IMR-90 (cell line): ENCODE measurements around the genes SUSD5, PDCD6IP and EPM2AIP1.

DNA sequence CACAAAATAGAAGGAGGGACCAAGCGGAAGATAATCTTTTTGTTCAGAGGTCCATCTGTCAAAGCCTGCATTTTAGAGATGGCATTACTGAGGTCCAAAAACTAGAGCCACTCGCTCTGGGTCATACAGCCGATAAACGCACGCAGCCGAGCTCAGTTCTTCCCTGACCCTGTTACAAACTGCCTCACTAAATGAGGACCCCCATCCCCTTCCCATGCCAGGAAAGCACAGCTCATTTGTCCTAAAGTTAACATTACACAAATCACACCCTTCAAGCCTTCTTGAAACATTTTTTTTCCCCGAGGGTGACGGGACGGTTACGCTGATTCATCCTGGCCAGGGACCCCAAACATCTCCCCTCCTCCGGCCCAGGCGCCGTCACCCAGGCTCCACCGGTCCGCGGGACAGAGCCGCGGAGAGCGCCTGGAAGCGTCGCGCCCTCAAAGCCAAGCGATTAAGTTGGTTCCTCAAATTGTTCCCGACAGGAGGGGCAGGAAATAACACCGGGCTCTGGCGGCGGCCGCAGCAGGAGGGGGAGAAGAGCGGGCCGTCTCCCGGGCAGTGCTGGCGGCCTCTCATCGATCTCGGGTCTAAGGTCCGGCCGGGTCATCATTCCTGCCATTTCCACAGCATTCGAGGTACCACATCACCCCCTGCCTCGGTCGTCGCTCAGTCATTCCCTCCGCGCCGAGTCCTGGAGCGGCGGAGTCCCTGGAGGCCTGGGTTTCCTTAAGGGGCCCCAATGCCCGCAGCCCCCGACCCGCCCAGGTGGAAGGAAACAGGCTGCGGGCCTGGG, 650 bp upstream of the CMTM8 start:
- RRBS, result 6% methylated on average over 17 of the region's 49 CpGs
CAGE:
- cytosol, long polyA plus RNA, result no peak
- long polyA plus RNA, result no peak
- nucleus, long polyA plus RNA, result no peak

DNA sequence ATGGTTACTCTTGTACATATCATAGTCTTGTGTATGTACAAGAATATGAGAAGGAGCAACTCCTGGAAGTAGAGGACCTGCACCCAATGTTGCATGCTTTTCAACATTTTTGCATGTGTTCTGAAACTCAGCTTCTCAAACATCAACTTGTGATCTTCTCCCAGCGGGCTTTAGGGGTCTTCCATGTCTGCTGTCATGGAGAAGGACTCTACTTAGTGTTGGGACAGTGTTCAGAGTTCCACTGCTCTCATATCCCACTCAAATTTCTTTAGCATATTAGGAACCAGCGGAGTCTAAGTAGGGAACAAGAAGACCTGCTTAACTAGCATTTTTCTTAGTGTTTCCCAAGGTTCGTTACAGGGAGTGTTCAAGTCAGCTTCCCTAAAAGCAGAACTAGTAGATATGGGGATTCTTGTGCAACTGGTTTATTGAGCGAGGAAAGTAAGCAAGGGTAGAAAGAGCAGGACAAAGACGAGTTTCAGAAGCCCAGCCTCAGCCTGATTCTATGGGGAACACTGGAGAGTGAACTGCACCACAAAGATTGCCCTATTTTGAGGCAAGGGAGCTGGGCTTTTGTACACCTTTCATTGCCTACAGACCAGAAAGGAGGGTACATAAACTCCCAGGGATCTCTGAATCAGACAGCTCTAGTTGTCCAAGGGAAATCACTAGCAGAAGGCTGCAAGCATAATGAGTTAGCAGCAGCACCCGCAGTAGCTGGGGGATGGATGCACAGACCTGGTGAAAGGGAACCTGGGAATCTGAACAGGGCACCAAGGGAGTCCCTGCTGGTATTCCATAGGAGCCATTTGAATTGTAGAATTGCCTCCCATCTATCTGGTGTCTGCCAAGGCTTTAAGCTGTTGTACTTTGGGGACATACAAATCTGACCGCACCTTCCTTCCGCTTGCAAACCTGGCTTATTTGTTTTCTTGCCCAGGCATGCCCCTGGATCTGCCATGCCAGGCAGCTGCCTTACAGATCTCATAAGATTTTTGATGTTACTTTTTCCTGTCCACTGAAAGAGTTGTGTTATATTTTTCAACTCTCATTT, 15.0 kb downstream of the CMTM7 start:
- RRBS, result no CpG with 5 or more reads among the region's 8 CpGs
CAGE:
- cytosol, long polyA plus RNA, result no peak
- long polyA plus RNA, result no peak
- nucleus, long polyA plus RNA, result no peak

DNA sequence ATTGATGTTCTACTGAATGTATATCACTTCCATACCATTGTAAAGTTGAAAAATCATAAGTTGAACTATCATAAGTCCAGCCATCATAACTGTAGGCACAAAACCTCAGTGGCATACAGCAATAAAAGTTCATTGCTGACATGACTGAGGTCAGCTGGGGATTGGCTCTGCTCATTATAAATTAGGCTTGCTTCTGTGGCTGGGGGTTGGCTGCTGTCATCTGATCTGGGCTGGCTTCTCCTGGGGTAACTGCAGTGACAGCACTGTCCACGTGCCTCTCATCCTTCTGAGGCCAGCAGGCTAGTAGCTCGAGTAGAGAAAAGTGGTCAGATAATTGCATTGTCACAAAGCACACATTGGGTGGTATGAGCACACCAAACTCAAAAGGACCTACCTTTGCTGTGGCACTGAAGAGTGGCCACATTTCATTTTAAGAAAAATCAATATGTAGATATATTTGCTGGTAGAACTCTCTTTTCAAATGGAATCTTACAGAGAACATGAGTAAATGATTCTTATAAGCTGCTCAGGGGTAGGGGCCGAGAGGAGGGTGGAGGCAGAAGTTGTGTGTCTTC, 31.3 kb downstream of the CMTM7 start:
- RRBS, result no CpG with 5 or more reads among the region's 3 CpGs
CAGE:
- cytosol, long polyA plus RNA, result no peak
- long polyA plus RNA, result no peak
- nucleus, long polyA plus RNA, result no peak

DNA sequence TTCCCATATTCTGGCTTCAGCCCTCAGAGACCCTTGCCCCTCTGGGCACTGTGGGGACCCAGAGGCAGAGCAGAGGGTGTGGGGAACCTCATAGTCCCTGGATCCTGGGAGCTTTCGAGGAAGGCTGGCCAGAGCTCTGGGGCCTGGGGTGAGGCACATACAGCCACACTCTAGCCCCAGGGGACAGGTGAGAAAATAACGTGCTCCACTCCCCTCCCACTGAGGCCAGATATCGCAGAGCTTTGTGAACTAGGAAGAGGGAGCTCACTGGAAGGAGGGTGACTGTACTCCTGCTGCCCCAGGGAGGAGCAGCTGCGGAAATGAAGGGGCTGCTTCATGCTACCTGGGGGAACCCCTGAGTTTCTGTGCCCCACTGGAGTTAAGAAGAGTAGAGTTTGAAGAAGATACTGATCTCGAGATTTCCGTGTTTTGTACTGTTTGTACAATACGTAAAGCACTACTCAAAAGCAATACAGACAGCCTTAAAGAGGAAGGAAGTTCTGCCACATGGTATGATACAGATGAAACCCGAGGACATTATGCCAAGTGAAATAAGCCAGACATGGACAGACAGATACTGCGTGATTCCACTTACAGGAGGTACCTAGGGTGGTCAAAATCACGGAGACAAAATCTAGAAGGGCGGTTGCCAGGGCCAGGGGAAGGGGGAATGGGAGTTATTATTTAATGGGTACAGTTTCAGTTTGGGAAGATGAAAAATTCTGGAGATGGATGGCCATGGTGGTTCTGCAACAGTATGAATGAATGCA, 44.6 kb downstream of the CMTM6 start:
- RRBS, result no CpG with 5 or more reads among the region's 11 CpGs
CAGE:
- cytosol, long polyA plus RNA, result no peak
- long polyA plus RNA, result no peak
- nucleus, long polyA plus RNA, result no peak

DNA sequence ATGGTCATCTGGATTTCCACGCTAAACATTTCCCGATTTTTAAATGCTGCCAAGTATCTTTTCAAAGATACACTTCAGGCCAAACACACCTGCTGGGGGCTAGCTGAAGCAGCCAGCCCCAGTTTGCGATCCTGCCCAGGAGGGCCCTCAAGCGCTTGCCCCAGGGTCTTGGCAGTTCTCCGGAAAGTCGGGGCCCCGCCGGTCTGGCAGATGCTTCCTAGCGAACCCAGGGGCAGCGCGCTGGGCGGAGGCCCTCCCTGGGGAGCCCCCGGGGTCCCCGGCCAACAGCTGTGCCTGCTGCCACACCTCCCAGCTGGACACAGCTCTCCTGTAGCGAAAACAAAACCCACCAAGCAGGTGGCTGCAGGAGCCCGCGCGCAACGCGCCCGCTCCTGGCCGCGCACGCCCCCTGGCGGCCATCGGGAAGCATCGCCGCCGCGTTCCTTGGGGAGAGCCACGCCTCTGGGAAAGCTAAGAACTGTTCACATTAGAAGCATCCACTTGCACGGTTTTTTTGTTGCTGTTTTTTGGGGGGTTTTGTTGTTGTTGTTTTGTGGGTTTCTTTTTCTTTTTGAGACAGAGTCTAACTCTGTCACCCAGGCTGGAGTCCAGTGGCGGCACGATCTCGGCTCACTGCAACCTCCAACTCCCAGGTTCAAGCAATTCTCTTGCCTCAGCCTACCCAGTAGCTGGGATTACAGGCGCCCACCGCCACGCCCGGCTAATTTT, 34.9 kb downstream of the CMTM6 start:
- RRBS, result 26% methylated on average over 6 of the region's 39 CpGs
CAGE:
- cytosol, long polyA plus RNA, result no peak
- long polyA plus RNA, result no peak
- nucleus, long polyA plus RNA, result no peak

GRCh38 chr3:32816953-32817603, 719 bp upstream of the TRIM71 start:
- RRBS, result 4% methylated on average over 24 of the region's 84 CpGs
CAGE:
- cytosol, long polyA plus RNA, result no peak
- long polyA plus RNA, result no peak
- nucleus, long polyA plus RNA, result no peak

DNA sequence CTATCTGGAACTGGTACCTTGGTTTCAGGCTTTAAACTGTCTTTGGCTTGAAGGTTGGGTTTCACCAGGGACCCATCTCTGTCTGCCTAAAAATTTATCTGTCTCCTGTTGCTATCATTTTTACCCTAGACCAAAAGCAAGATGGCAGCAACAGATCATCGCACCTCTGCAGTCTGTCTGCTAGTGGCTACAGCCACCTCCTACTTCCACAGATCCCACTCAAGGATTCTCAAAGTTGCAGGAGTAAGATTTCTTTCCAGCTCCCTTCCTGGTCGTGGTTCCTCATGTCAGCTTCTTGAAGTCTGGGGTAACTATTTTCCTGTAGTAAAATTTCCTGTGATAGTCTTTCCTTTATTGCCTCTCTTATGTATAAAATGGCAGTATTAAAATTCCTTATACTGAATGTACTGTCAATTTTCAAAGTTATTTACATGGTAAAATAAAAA, 33.4 kb upstream of the CCR4 start:
- RRBS, result no CpG with 5 or more reads among the region's 2 CpGs
CAGE:
- cytosol, long polyA plus RNA, result no peak
- long polyA plus RNA, result no peak
- nucleus, long polyA plus RNA, result no peak

DNA sequence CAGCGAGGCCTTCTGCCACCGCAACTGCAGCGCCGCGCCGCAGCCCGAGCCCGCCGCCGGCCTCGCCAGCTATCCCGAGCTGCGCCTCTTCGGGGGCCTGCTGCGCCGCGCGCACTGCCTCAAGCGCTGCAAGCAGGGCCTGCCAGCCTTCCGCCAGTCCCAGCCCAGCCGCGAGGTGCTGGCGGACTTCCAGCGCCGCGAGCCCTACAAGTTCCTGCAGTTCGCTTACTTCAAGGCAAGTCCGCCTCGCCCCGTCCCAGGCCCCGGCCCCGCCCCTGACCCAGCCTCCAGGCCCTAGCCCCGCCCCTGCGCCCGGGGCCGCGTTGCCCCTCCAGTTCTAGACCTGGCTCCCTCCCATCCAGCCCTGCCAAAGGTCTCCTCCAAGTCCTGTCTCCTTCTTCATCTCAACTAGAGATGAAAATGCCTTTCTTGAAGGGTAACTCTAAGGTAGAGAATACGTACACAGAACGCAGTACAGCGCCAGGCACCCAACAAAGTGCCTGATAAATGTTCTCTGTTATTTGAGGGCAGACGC, 567 bp downstream of the CRTAP start:
- RRBS, result 2% methylated on average over 5 of the region's 41 CpGs
CAGE:
- cytosol, long polyA plus RNA, result no peak
- long polyA plus RNA, result no peak
- nucleus, long polyA plus RNA, result no peak

DNA sequence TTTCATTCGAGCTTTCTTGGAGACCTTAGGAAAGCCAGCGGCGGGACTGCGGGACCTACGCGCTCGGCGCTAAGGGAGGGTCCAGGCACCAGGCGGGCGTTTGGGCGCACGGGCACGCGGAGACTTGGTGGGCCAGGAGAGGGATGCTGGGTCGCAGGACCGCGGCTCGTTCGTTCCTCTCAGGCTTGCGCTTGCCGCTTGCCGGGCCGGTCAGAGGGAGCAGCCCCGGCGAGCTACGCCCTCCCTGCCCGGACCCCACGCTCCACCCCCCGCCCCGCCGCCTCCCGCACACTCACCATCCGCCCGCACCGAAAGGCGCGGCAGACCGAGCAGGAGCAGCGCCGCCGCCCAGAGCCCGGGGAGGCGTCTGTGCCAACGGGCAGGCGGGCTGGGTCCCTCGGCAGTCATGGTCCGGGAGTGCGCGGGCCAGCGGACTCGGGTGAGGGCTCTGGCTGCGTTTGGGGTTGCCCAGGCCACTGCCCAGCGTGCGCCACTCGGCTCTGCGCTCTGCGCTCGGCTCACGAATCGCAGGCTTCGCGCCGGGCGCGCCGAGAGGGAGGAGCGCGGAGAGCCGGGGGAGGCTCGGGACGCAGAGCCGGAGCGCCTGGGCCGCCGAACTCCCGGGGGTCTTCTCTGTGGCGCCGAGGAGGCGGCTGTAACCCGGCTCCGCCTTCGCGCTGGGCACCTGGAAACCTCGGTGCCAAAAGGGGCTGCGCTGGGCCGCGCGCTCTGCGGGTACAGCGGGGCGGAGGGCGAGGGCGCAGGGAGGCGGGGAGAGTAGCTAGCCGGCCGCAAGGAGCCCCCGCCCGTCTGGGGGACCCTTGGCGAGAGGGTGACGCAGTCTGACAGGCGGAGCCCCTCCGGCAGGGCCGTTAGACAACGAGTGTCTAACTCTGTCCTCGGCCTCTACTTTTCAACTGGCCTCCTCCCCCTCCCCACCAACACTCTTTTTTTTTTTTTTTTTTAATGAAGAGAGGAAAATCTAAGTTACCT, at the start of gene SUSD5:
SUSD5 (minus strand) TSS at position 421 of the 993 bp plus-strand sequence.
- RRBS, result 2% methylated on average over 22 of the region's 105 CpGs
CAGE:
- cytosol, long polyA plus RNA, result no peak
- long polyA plus RNA, result no peak
- nucleus, long polyA plus RNA, result no peak

GRCh38 chr3:33412383-33413087, 27.7 kb downstream of the UBP1 start:
- RRBS, result no CpG with 5 or more reads among the region's 9 CpGs
CAGE:
- cytosol, long polyA plus RNA, result no peak
- long polyA plus RNA, result no peak
- nucleus, long polyA plus RNA, result no peak

DNA sequence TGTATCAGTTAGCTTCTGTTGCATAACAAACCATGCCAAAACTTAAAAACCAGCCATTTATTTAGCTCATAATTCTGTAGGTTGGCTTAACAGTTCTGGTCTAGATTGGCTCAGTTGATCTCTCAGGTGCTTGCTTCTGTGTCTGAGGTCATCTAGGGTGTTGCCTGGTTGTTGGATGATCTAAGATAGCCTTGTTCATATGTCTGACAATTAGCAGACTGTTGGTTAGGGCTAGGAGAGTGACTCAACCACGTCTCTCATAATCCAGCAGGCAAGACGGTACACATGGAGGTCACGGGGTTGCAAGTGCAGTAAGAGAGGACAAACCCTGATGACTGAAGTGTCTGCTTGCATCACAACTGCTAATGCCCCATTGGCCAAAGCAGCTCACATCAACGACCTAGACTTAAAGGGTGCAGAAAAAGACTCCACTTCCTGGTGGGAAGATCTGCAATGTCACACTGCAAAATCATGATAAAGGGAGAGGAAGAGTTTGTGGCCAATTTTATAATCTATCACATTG, 6.8 kb upstream of the PDCD6IP start:
- RRBS, result no CpG with 5 or more reads among the region's 4 CpGs
CAGE:
- cytosol, long polyA plus RNA, result no peak
- long polyA plus RNA, result no peak
- nucleus, long polyA plus RNA, result no peak

GRCh38 chr3:33797848-33798719, at the start of gene PDCD6IP:
Gene PDCD6IP, plus strand, starts transcription at chr3:33798630.
- RRBS, result no CpG with 5 or more reads among the region's 39 CpGs
CAGE:
- cytosol, long polyA plus RNA, result start-site peak on the plus strand at chr3:33798582-33798658, 3,100 and 4,923 reads in 2 replicates
- long polyA plus RNA, result start-site peak on the plus strand at chr3:33798582-33798655, 2,745 and 4,489 reads in 2 replicates
- nucleus, long polyA plus RNA, result start-site peak on the plus strand at chr3:33798582-33798655, 6,458 and 3,956 reads in 2 replicates

- RRBS, result no CpG with 5 or more reads among the region's 2 CpGs
CAGE:
- cytosol, long polyA plus RNA, result no peak
- long polyA plus RNA, result no peak
- nucleus, long polyA plus RNA, result no peak
Measured at GRCh38 chr3:33925461-33925819, 127.0 kb downstream of the PDCD6IP start.

GRCh38 chr3:35664362-35665032, 25.2 kb downstream of the ARPP21 start:
- RRBS, result 12% methylated on average over 5 of the region's 16 CpGs
CAGE:
- cytosol, long polyA plus RNA, result no peak
- long polyA plus RNA, result no peak
- nucleus, long polyA plus RNA, result no peak

GRCh38 chr3:36453709-36454232, 73.5 kb downstream of the STAC start:
- RRBS, result no CpG with 5 or more reads among the region's 11 CpGs
CAGE:
- cytosol, long polyA plus RNA, result no peak
- long polyA plus RNA, result no peak
- nucleus, long polyA plus RNA, result no peak

GRCh38 chr3:36787172-36787657, 22.9 kb upstream of the DCLK3 start:
- RRBS, result no CpG with 5 or more reads among the region's 2 CpGs
CAGE:
- cytosol, long polyA plus RNA, result no peak
- long polyA plus RNA, result no peak
- nucleus, long polyA plus RNA, result no peak

- RRBS, result no CpG with 5 or more reads among the region's 16 CpGs
CAGE:
- cytosol, long polyA plus RNA, result no peak
- long polyA plus RNA, result no peak
- nucleus, long polyA plus RNA, result no peak
Measured at GRCh38 chr3:36831106-36831758, 66.9 kb upstream of the DCLK3 start.

DNA sequence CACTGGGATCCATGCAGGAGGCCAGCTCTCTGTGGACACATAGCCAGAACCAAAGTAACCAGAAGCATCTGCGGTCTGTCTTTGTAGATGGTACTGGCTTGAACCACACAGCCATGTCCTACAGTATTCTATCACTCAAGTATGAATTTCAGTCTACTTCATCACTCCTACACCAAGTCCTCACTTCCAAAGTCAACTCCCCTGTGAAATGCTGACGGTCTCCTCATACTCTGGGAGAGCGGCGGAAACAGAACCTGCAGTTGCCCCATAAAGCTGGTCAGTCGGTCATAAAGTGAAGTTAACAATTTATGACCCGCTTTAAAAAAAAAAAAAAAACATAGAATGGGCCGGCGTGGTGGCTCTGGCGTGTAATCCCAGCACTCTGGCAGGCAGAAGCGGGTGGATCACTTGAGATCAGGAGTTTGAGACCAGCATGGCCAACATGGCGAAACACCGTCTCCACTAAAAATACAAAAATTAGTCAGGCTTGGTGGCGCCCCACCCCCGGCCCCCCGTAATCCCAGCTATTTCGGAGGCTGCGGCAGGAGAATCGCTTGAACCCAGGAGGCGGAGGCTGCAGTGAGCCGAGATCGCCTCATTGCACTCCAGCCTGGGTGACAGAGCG, 2.2 kb downstream of the TRANK1 start:
- RRBS, result no CpG with 5 or more reads among the region's 22 CpGs
CAGE:
- cytosol, long polyA plus RNA, result no peak
- long polyA plus RNA, result no peak
- nucleus, long polyA plus RNA, result no peak

GRCh38 chr3:36992596-36993314, at the start of gene EPM2AIP1:
Gene EPM2AIP1, minus strand, starts transcription at chr3:36993131.
- RRBS, result 0% methylated on average over 2 of the region's 55 CpGs
CAGE:
- cytosol, long polyA plus RNA, result no peak
- long polyA plus RNA, result no peak
- nucleus, long polyA plus RNA, result no peak

- RRBS, result no CpG with 5 or more reads among the region's 5 CpGs
CAGE:
- cytosol, long polyA plus RNA, result no peak
- long polyA plus RNA, result no peak
- nucleus, long polyA plus RNA, result no peak
Measured at GRCh38 chr3:37015584-37016091, 22.3 kb downstream of the MLH1 start.